Sigmoid colon (tissue), 4 donors: ENCODE measurements around a stretch of chr7.

GRCh38 chr7:18177458-18177657 lies 149.7 kb upstream of the PRPS1L1 start:
- PRO-cap = no peak
- RAMPAGE, long total RNA, 4 experiments = no peak in any of the 4 experiments

- PRO-cap = no peak
- RAMPAGE, long total RNA, 4 experiments = no peak in any of the 4 experiments
Measured at GRCh38 chr7:18521828-18522706, 26.5 kb downstream of the HDAC9 start.

DNA sequence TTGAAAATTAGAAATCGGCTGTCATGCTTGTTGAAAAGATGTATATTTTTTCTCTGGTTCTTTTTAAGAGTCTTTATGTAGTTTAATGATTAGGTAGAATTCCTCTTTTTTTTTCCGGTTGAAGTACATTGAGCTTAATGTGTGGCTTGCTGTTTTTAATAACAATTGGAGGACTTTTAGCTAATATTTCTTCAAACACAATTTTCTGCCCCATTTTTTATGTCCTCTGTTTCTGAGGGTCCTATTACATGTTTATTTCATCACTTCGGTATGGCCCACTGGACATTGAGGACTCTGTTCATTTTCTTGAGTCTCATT lies 304.9 kb downstream of the TWIST1 start:
- PRO-cap = no peak
- RAMPAGE, long total RNA, 4 experiments = no peak in any of the 4 experiments

GRCh38 chr7:19116132-19116276 lies 1.4 kb downstream of the TWIST1 start:
- PRO-cap = no peak
- RAMPAGE, long total RNA, 4 experiments = no peak in any of the 4 experiments

DNA sequence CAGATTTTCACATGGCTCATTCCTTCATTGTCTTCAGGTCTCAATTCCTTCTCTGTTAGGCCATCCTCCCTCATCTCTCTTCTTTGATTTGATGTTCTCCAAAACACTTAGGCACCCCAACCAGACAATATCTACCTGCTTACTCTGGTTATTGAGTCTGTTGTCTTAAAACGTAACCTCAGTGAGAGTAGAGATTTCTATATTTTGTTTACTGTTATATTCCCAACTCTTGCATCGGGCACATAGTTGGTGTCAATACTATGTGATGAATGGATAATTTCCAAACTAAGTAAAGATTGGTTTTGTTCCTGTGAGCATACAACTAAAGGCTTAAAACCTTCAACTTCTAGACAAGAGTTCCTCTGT lies 263.2 kb upstream of the FERD3L start:
- PRO-cap = no peak
- RAMPAGE, long total RNA, 4 experiments = no peak in any of the 4 experiments

- PRO-cap = no peak
- RAMPAGE, long total RNA, 4 experiments = no peak in any of the 4 experiments
Measured at GRCh38 chr7:20152882-20153352, 64.3 kb downstream of the MACC1 start.

GRCh38 chr7:20158094-20158758 lies 59.0 kb downstream of the MACC1 start:
- PRO-cap = no peak
- RAMPAGE, long total RNA, 4 experiments = no peak in any of the 4 experiments

- PRO-cap = no peak
- RAMPAGE, long total RNA, 4 experiments = no peak in any of the 4 experiments
Measured at GRCh38 chr7:20199210-20199779, 17.9 kb downstream of the MACC1 start.

- PRO-cap = no peak
- RAMPAGE, long total RNA, 4 experiments = no peak in any of the 4 experiments
Measured at GRCh38 chr7:20442273-20442533, 111.5 kb downstream of the ITGB8 start.

GRCh38 chr7:21251424-21251710 lies 176.5 kb upstream of the SP4 start:
- PRO-cap = no peak
- RAMPAGE, long total RNA, 4 experiments = no peak in any of the 4 experiments

GRCh38 chr7:21344784-21345453 lies 83.0 kb upstream of the SP4 start:
- PRO-cap = no peak
- RAMPAGE, long total RNA, 4 experiments = no peak in any of the 4 experiments

DNA sequence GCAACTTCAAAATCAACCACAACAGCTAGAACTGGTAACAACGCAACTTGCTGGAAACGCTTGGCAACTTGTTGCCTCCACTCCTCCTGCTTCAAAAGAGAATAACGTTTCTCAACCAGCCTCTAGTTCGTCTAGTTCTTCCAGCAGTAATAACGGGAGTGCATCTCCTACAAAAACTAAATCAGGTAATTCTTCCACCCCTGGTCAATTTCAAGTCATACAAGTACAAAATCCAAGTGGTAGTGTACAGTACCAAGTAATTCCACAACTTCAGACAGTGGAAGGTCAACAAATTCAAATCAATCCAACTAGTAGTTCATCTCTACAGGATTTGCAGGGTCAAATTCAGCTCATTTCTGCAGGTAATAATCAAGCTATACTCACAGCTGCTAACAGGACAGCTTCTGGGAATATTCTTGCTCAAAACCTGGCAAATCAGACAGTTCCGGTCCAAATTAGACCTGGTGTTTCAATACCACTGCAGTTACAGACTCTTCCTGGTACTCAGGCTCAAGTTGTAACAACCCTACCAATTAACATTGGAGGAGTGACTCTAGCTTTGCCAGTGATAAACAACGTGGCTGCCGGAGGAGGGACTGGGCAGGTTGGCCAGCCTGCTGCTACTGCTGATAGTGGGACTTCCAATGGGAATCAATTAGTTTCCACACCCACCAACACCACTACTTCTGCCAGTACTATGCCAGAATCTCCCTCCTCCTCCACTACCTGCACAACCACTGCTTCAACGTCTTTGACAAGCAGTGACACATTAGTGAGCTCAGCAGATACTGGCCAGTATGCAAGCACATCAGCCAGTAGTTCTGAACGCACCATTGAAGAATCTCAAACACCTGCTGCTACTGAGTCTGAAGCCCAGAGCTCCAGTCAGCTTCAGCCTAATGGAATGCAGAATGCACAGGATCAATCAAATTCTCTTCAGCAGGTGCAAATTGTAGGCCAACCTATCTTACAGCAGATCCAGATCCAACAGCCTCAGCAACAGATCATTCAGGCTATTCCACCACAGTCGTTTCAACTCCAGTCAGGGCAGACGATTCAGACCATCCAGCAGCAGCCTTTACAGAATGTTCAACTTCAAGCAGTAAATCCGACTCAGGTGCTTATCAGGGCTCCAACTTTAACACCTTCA lies 1.9 kb downstream of the SP4 start:
- PRO-cap = no peak
- RAMPAGE, long total RNA, 4 experiments = no peak in any of the 4 experiments

GRCh38 chr7:21617830-21618450 lies 75.1 kb downstream of the DNAH11 start:
- PRO-cap = no peak
- RAMPAGE, long total RNA, 4 experiments = no peak in any of the 4 experiments

DNA sequence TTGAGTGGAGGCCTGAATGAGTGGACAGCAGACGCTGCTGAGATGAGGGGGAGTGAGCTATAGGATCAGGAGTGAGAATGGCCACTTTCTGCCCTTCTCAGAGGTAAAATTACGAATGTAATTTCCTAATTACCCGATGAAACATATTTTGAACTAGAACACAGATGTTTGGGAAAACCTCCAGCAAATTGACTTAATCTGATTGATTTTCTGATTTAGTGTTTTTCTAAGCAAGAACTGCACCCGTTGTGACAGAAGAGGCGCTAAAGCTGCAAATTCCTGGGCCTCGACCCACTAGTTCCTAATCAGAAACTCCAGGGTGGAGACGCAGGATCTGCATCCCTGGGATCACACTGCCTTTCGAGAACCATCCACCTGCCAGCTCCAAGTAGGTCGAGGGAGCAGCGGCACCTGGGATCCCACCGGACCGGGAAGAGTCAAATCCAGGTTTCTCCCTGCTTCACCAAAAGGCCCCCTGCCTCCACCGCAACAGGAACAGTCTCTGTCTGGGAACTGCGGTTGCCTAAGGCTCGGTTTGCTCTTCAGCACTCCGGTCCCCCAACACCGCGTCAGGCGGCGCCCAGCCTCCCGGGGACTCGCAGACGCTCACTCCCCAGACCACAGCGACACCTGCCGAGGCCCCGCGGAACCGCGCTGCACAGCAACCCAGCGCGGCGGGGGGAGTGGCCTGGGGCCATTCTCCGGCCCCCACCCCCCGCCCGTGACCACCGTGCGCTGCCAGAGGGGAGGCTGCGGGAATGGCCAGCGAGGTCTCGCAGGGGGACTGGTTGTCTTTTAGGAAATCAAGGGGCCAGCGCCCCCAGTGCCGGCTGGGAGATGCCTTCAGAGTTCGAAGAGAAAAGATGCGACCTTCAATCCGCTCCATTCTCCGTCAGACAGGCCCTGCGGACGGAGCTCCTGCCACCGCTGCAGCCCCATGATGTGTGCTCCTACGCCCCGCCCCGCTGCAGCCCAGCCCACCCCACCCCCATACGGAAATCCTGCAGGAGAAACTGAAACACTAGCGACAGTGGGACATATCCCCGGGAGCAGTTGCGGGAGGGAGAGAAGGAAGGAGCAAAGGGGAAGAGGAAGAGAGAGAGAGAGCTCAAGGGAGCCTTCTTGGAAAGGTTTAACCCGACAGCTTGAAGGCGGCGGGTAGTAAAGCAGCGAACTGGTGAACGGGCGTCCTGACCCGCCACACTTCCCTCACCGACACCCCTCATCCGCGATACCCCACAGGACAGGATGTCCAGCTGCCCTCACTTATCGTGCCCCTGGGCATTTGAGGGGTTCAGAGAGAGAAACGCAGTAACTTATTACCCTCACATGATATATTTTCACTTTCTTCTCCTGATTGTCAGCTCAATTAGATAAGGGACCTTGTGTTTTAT lies 137.2 kb upstream of the CDCA7L start:
- PRO-cap = no peak
- RAMPAGE, long total RNA, 4 experiments = no peak in any of the 4 experiments

DNA sequence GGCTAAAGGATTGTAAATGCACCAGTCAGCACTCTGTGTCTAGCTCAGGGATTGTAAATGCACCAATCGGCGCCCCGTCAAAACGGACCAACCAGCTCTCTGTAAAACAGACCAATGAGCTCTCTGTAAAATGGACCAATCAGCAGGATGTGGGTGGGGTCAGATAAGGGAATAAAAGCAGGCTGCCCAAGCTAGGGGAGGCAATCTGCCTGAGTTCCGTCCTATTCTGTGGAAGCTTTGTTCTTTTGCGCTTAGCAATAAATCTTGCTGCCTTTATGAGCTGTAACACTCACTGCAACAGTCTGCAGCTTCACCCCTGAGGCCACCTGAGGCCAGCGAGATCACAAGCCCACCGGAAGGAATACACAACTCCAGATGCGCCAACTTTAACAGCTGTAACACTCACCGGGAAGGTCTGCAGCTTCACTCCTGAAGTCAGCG lies 145.4 kb upstream of the CDCA7L start:
- PRO-cap = no peak
- RAMPAGE, long total RNA, 4 experiments = no peak in any of the 4 experiments

DNA sequence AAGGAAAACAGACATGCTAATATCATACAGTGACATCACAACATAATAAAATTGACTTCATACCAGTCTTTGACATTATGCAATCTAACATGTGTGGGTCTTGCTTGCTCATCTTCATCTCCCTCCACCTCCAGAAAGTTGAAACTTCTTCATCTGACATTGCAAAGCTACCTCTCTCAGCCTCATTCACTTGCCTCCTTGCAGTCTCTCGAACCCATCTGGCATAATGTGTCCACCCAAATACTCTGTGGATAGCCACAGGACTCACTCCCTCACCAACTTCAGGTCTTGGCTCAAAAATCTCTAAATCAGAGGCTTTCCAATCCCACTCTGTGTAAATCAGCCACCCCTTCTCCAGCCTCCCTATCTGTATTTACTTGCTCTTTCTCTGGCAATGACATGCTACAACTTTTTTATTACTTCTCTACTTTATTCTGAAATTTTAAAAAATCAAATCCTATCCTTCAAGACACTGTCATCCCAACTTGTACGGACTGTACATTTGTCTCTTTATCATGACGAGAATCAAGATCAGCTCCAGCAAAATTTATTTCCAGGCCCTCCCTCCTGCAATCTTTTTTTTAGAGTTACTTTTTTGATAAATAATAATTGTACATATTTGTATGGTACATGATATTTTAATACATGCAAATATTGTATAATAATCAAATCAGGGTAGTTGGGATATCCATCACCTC lies 92.4 kb downstream of the RAPGEF5 start:
- PRO-cap = no peak
- RAMPAGE, long total RNA, 4 experiments = no peak in any of the 4 experiments

GRCh38 chr7:22274698-22275500 lies 82.1 kb downstream of the RAPGEF5 start:
- PRO-cap = no peak
- RAMPAGE, long total RNA, 4 experiments = no peak in any of the 4 experiments

DNA sequence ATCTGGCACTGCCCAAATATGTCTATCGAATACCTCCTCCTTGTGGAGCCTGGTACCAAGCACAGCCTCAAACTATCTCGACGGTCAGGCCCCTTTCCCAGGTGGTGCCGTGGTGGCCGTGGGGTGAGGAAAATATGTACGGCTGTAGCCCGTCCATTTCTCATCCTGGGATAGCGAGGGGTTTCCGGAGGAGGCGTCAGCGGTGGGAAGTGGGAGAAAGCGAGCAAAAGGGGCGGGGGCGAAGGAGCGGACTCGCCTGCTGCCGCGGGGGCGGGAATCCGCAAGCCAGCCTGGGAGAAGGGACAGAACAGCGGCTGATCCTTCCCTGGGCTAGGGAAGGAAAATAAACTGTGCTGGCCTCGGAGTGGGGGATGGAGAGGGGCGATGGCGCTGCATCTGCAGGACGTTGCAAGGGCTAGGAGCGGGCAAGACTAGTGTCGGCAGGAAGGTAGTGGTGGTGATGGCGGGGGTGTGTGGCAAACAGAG lies 49.7 kb upstream of the STEAP1B start:
- PRO-cap = no peak
- RAMPAGE, long total RNA, 4 experiments = no peak in any of the 4 experiments

DNA sequence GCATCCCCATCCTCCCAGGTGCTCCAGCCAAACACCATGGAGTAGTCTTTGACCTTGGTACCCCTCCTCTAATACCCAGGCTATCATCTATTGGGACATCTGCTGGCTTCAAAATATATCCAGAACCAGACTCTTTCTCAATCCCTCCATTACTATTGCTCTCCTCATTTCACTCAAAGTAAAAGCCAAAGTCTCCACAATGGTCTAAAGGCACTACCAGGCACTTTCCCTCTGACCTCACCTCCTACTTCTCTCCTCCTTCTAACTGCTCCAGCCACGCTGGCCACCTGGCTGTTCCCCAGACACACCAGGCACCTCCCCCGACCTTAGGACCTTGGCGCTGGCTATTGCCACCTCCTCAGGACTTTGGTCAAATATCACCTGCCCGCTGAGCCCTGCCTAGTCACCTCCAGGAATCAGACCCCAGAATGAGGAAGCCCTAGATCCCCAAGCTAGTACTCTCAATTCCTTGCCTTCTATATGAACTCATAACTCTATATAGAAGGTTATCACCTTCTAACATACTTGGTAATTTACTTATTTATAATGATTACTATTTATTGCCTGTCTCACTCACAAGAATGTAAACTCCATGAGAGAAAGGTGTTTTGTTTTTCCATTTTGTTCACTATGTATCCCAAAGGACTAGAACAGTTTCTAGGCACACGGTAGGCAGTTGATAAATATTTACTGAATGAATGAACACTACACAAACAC lies 66.2 kb upstream of the STEAP1B start:
- PRO-cap = no peak
- RAMPAGE, long total RNA, 4 experiments = no peak in any of the 4 experiments

- PRO-cap = no peak
- RAMPAGE, long total RNA, 4 experiments = no peak in any of the 4 experiments
Measured at GRCh38 chr7:22705045-22706000, 21.7 kb upstream of the IL6 start.